ENCODE measurements around a stretch of chr12.

DNA sequence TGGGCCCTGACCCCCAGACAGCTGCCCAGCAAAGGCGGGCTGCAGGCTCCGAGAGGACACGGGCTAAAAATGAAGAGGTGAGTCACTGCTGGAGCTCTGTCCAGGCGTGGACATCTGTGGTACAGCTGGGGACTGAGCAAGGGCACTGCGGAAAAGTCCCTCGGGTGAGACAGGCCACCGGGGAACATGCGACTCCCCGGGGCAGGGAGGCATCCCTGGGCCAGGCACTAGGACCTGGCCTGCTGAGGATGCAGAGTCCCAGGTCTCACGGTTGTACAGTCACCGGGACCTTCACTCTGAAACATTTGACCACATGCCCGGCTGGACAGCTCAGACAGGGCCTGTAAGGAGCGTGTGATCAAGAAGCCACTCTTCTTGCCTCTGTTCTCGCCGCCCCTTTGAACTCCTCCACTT lies 5.2 kb upstream of the RFLNA start:
- RRBS, 2 experiments: 92 to 93% methylated on average over 3 of the region's 15 CpGs

DNA sequence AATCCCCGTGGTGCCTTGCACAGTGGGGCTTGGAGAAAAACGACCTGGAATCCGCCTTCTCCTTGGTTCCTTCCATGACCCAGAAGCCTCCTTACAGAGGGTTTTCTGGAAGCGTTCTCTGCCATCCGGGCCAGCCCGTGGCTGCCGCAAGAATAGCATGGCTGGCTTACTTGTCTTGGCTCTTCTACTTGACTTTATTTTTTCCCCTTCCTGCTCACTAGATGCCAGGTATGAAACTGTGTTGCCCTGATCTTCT lies 2.1 kb downstream of the RFLNA start:
- RRBS, 2 experiments: no CpG with 5 or more reads among the region's 7 CpGs

- RRBS, 2 experiments: no CpG with 5 or more reads among the region's 28 CpGs
Measured at GRCh38 chr12:124318090-124318944, 23.4 kb downstream of the RFLNA start.

DNA sequence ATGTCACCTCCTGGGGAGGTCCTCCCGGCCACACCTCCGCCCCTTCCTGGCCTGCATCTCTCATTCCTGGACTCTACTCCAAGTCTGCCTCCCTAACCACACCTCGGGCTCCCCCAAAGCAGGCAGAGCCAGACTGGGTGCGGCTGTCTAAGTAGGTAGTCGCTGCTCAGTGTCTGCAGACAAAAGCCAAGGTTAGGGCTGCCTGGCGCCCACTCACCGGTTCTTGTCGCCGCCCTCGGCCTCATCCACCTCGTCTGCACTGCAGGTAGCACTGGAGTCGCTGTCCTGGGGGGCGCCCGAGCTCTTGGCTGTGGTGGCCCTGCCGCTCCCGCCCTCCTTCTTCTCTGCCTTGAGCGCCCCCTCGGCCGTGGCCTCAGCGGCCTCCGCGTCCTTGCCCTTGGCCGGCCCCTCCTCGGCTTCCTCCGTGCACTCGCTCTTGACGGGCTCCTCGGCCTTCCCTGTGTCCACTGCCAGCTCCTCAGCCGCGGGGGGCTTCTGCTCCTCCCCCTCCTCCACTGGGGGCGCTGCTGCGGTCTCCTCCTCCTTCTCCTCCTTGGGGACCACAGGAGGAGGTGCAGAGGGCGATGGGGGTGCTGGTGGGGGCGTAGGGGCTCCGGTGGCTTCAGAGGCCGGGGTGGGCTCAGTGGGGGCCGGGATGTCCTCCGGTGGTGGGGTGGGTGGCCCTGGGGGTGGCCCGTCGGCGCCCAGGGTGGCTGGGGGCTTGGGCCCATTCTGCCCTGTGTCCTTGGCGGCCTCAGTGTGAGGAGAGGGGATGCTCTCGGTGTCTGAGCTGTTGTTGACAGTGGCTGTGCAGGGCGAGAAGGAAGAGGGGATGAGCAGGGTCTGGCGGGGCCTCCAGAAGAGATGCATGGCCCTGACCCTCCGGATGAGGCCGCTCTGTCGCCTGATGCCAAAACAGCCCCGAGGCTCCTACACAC lies 77.2 kb downstream of the RFLNA start:
- RRBS, 2 experiments: no CpG with 5 or more reads among the region's 49 CpGs

- RRBS, 2 experiments: no CpG with 5 or more reads among the region's 18 CpGs
Measured at GRCh38 chr12:124386525-124387275, 91.8 kb downstream of the RFLNA start.

DNA sequence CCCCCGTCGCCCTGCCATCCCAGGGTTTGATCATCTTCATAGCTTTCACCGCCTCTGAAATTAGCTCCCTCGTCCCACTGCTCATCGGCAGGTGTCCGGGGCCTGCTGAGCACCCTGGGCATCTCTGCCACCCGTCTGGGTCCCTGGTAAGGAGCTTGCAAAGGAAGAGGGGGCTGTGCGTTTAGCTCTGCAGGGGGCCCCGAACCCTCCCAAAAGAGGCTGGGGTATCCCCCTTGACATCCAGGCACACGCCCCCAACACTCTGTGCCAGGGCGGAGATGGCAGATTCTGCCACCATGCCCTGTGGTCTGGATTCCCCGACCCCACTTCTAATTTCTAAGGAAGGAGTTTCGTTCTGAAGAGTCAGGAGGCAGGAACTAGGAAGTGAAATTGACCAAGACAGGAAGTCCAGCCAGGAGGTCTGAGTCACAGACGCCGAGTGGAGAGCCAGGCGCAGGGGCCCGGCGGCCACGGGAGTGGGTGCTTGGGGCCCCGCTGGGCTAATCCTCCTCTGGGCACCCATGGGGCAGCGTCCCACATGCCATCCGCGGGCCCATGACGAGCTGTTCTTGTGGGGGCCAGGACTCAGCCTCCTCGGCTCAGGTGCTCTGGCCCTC lies 95.7 kb downstream of the RFLNA start:
- RRBS, 2 experiments: no CpG with 5 or more reads among the region's 25 CpGs

GRCh38 chr12:124428135-124428722 lies 133.3 kb downstream of the RFLNA start:
- RRBS, 2 experiments: 93 to 97% methylated on average over 3 to 4 of the region's 22 CpGs

GRCh38 chr12:124442442-124443200 lies 124.8 kb downstream of the NCOR2 start:
- RRBS, 2 experiments: 90 to 100% methylated on average over 1 to 2 of the region's 24 CpGs

DNA sequence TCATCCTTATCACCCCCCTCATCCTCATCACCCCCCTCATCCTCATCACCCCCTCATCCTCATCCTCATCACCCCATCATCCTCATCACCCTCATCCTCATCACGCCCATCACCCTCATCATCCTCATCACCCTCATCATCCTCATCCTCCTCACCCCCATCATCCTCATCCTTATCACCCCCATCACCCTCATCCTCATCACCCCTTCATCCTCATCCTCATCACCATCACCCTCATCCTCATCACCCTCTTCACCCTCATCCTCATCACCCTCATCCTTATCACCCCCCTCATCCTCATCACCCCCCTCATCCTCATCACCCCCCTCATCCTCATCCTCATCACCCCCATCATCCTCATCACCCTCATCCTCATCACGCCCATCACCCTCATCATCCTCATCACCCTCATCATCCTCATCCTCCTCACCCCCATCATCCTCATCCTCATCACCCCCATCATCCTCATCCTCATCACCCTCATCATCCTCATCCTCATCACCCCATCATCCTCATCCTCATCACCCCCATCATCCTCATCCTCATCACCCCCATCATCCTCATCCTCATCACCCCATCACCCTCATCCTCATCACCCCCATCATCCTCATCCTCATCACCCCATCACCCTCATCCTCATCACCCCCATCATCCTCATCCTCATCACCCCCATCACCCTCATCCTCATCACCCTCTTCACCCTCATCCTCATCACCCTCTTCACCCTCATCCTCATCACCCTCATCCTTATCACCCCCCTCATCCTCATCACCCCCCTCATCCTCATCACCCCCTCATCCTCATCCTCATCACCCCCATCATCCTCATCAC lies 99.3 kb downstream of the NCOR2 start:
- RRBS, 2 experiments: no CpG with 5 or more reads among the region's 2 CpGs

GRCh38 chr12:124468748-124469232 lies 98.6 kb downstream of the NCOR2 start:
- RRBS, 2 experiments: no CpG with 5 or more reads among the region's 4 CpGs

GRCh38 chr12:124517706-124517940 lies 49.8 kb downstream of the NCOR2 start:
- RRBS, 2 experiments: no CpG with 5 or more reads among the region's 17 CpGs

GRCh38 chr12:124527933-124528505 lies 39.4 kb downstream of the NCOR2 start:
- RRBS, 2 experiments: 92 to 100% methylated on average over 1 of the region's 17 CpGs

DNA sequence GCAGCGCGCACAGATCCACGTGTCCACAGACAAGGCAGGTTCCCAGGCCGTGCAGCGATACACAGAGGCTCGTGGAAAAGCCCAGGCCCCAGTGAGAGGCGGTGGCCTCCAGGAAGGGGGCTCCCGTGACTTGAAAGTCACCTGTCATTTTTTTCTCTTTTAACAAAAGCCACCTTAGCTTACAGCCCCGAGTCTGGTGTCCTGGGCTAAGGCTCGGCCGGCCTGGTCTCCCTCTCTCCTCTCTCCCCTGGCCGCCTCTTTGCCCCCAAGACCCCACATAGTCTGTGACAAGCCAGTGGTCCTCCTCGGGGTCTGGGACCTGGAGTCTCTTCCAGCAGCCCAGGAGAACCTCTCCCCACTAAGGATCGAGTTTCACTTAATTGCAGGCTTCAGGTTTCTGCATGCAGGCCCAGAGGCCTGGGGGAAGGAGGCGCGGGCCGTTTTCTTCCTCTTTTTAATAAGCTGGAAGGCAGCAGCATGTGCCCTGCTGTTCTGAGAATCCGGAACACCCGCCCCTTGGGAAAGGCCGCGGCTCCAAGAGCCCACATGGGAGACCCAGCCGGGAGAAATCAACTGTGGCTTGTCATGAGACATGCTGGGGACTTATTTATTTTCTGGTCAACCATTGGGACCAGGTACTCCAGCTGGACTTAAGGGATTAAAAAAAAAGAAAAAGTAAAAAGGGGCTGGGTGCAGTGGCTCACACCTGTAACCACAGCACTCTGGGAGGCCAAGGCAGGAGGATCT lies 15.9 kb downstream of the NCOR2 start:
- RRBS, 2 experiments: 69 to 88% methylated on average over 5 of the region's 22 CpGs

- RRBS, 2 experiments: 83 to 94% methylated on average over 3 of the region's 8 CpGs
Measured at GRCh38 chr12:124569665-124570051, 2.2 kb upstream of the NCOR2 start.

DNA sequence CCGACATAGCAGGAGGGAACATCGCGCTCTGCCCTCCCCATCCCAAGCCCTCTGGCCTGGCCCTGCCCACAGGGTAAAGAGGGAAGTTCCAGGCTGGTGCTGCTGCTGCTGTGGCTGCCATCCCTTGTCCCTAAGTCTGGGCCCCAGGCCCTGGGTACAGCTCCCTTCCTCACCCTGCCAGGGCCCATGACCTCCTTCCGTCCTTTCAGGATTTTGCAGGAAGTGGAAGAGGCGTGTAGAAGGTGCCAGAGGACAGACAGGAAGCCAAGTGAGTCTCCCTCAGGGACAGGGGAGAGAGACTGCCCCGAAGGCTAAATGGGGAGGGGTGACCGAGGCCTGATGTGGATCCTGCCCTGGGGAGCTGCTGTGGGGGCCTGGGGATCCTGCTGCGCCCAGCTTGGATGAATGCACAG lies 14.7 kb upstream of the NCOR2 start:
- RRBS, 2 experiments: no CpG with 5 or more reads among the region's 8 CpGs

DNA sequence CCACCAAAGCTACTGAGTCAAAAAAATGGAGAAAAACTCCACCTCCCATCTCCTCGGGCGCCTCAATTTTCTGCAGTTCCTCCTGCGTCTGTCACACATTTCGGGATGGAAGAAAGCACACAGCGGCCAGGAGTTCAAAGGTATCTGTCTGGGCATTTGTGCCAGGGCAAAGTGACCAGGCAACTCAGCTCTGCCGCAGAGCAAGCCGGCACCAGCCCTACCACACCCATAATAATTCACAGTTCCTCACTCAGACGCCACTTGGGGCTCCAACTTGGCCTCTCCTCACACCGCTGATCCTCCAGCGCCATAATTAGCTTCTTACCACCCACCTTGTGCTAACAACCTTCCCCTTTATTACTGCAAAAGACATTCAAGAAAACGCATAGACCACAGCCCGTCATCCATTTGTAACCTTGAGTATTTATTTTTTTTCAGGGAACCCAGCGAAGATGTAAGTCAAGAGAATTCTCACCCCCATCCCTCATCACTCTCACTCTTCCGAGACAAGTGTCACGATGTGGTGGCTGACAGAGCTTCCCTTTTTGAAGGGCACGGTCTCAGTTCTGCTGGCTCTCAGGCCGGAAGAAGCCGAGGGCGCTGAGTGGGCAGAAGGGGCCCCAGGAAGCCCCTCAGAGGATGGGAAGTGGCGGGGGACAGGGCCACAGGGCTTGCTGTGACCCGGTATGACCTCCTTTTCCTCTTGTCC lies 25.2 kb upstream of the NCOR2 start:
- RRBS, 2 experiments: 42 to 59% methylated on average over 4 to 5 of the region's 21 CpGs

GRCh38 chr12:124669263-124669767 lies 101.9 kb upstream of the NCOR2 start:
- RRBS, 2 experiments: no CpG with 5 or more reads among the region's 9 CpGs

DNA sequence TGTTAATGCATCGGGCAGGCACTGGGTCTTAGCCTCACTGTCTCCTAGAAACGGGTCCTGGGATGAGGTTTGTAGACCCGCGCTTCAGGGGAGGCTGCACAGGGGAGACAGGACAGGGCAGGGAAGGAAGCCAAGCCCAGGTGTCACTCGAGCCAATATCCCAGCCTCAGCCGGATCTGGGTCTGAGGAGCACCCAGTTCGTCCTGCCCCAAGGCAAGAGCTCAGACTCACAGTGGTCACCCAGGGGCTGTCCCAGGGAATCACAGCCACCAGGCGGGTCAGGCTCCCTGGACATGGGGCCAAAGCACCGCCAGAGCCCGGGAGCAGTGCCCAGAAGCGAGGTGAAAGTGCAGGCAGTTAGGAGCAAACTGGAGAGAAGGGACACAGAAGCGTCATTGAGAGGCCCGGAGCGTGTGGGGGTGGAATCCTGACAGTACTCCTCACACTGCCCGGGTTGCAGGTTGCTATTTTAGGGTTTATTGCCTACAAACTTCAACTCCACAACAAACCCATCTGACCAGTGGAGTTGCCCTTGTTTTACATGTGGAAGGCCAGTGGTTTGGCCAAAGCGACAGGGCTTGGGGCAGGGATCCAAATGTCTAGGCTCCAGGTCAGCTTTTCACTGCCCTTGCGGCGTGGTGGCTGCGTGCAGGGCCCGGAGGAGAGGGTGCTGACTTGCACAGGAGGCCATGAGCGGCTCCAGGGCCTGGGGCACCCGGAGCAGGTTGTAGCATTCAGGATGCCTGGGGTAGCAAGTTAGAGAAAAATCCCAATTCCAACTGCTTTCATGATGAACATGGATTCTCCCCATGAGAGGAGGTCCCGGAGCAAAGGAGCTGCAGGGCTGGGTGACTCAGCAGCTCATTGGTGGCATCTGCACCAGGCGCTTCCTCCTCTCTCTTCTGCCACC lies 112.2 kb upstream of the NCOR2 start:
- RRBS, 2 experiments: 42 to 61% methylated on average over 8 of the region's 24 CpGs

DNA sequence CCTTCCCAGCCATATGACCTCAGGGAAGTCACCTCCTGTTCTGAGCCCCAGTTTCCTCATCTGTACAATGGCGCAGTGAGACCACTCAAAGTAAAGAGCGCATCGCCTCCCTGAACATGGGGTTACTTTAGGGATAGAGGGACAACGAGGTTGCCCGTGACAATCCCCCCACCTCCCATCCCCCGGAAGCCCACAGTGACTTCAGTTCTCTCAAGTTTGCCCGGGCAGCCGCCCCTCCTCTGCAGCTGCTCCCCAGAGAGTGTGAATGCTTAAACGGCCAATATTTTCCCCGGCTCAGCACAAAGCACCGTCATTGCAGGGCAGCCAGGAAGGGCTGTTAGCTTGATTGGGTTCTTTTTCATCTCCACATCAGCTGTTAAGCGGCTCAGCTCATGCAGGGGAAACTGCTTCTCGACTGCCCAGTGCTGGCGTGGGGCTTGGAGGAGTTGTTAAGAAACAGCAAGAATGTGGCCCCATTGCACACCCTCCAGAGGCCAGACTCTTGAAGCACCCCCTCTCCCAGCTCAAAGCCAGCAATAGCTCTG lies 120.5 kb upstream of the NCOR2 start:
- RRBS, 2 experiments: 70 to 79% methylated on average over 4 of the region's 14 CpGs

DNA sequence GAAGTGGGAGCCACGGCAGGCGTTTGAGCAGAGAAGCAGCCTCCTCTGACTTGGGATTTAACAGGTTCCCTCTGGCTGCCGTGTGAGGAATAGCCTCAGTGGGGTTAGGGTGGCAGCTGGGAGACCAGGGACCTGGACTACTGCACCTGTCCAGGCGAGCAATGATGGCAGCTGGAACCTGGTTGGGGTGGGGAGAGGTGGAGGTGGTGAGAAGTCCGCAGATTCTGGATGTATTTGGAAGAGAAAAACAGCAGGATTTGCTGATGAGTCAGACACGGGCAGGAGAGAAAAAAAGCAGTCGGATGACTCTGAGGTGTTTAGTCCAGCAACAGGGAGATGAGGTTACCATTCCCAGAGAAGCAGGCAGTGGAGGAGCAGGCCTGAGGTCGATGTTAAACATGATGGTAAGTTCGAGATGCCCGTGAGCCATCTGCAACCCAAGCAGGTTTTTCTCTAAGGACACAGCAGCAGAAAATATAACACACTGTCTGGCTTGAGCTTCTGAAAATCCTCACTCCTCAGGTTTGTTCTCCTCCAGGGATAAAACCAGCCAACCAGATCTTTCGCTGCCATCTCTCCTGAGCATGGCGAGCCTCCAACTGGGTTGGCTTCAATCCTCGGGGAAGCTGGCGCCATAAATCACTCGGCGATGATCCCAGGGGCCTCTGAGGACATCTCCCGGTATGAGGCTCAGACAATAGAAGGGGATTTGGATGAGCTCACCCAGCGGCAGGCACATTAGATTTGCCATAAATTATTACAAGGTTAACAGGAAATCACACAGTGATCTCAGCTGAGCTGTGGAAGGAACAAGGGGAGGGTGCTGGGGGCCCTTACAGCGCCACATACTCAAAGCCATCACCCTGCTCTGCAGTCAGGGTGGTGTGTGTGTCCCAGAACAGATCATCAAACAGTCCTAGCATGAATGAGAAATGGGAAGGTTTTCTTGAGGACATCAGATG lies 143.2 kb downstream of the SCARB1 start:
- RRBS, 2 experiments: no CpG with 5 or more reads among the region's 19 CpGs

Data from LNCaP clone FGC (cell line).